Helper T cell (primary cell): ENCODE results near the gene EPC1.

DNA sequence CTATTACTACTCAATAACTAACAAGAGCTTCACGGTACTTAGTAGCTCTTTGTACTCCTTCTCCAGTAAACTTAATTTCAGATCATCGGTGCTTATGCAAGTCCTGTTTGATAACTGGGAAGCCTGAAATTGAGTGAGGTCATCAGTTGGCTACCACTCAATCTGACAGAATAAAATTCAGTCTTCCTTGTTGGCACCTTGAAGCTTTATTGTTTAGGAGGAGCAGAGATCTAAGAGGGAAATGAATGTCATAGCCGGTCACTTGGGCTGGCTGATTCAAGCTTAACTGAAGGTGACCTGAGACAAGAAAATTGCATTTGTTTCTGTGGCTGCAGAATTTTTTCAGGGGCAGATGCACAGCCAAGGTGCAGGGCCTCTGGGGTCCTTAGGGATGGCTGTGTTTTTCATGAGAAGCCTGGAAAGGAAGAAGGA, 84.8 kb upstream of the KIF5B start:
- PRO-cap, 2 experiments: no peak in any of the 2 experiments

GRCh38 chr10:32346760-32347920, at the start of gene EPC1:
TSS of gene EPC1 (minus strand) at chr10:32347158.
- PRO-cap, 2 experiments: peak in 2 of 2 experiments; most common plus-strand start chr10:32347259 (in 2); most common minus-strand start chr10:32347119 (in 2)

DNA sequence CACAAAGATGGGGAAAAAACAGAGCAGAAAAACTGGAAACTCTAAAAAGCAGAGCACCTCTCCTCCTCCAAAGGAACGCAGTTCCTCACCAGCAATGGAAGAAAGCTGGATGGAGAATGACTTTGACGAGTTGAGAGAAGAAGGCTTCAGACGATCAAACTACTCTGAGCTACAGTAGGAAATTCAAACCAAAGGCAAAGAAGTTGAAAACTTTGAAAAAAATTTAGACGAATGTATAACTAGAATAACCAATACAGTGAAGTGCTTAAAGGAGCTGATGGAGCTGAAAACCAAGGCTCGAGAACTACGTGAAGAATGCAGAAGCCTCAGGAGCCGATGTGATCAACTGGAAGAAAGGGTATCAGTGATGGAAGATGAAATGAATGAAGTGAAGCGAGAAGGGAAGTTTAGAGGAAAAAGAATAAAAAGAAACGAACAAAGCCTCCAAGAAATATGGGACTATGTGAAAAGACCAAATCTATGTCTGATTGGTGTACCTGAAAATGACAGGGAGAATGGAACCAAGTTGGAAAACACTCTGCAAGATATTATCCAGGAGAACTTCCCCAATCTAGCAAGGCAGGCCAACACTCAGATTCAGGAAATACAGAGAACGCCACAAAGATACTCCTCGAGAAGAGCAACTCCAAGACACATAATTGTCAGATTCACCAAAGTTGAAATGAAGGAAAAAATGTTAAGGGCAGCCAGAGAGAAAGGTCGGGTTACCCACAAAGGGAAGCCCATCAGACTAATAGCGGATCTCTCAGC, 114.0 kb downstream of the CCDC7 start:
- PRO-cap, 2 experiments: no peak in any of the 2 experiments

GRCh38 chr10:32926091-32926697, 31.8 kb downstream of the ITGB1 start:
- PRO-cap, 2 experiments: no peak in any of the 2 experiments

- PRO-cap, 2 experiments: no peak in any of the 2 experiments
Measured at GRCh38 chr10:32954864-32955823, 2.9 kb downstream of the ITGB1 start.

- PRO-cap, 2 experiments: peak in 2 of 2 experiments; most common minus-strand start chr10:32957951 (in 2)
Measured at GRCh38 chr10:32957819-32957984, 328 bp downstream of the ITGB1 start.

DNA sequence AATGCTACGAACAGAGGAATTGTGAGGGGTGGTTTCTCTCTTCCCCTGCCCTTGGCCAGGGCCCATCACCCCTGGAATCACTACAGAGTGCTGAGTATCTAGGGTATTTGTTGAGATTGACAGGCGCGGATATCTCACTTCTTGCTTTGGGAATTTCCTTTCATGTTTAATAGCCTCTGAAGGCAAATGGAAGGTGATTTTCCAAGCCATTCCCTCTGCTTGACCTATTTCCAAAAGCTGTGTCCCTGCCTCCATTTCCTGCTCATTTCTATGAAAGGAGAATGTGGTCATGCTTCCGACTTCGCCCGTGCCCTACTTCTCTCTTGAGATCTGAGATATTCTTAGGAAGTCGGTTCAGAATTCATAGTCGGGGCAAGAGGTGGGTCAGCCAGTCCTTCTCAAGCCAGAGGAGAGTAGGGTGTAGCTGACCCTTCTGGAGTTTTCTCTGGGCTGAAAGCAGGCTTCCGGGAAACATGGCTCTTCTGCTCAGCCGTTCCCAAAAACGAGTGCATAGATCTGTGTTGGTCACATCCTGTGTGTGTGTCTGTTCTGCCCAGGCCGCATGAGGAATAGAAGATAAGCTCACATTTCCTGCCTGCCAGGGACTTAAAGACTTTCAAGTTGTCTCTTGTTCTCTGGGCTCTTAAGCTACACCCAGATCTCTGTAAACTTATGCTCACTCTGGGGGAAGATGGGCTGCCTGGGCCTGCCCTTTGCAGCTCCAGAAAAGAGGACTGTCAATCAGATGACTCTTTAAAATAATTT, 168.0 kb upstream of the ITGB1 start:
- PRO-cap, 2 experiments: peak in 2 of 2 experiments; most common plus-strand start position 679 of the sequence (in 2); most common minus-strand start position 551 of the sequence (in 1)

DNA sequence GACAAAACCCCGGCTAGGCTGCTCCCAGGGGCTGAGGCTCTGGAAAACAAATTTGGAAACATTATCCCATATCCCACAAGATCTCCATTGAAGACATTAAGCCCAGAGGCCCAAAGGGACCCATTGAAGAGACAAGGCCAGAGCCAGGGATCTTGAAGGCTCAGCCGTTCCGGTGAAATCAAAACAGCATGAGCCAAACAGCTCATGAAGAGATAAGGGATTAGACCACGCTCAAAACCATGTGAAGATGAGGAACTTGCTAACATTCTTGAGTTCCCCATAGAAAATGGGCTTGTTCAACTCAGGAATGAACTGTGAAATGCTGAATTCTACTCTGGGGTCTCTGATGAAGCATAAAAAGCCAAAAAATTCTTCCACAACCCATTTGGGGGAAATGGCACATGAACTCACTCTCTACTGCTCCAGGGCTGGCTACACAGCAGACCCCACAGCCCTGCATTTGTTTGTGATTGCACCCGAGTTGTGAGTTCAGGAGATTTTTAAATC, 184.4 kb upstream of the ITGB1 start:
- PRO-cap, 2 experiments: no peak in any of the 2 experiments

DNA sequence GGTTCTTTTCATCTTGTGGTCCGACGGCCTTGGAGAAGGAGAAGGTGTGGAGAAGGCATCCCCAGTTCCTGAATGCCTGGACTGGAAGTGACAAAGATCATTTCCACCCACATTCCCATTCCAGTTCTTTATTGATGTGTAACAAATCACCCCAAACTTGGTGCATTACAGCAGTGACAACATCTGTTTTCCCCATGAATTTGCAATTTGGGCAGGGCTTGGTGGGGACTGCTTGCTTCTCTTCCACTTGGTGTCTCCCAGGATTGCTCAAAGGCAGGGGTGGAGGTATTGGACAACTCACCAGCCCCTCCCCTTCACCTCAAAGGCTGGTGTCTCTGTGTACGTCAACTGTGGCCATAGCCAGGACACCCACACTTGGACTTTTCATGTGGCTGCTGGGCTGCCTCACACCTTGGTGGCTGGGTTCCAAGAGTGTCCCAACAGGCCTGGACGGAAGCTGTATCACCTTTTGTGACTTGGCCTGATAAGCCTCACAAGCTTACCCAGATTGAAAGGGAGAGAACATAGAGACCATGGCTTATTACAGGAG, 187.4 kb upstream of the ITGB1 start:
- PRO-cap, 2 experiments: no peak in any of the 2 experiments

DNA sequence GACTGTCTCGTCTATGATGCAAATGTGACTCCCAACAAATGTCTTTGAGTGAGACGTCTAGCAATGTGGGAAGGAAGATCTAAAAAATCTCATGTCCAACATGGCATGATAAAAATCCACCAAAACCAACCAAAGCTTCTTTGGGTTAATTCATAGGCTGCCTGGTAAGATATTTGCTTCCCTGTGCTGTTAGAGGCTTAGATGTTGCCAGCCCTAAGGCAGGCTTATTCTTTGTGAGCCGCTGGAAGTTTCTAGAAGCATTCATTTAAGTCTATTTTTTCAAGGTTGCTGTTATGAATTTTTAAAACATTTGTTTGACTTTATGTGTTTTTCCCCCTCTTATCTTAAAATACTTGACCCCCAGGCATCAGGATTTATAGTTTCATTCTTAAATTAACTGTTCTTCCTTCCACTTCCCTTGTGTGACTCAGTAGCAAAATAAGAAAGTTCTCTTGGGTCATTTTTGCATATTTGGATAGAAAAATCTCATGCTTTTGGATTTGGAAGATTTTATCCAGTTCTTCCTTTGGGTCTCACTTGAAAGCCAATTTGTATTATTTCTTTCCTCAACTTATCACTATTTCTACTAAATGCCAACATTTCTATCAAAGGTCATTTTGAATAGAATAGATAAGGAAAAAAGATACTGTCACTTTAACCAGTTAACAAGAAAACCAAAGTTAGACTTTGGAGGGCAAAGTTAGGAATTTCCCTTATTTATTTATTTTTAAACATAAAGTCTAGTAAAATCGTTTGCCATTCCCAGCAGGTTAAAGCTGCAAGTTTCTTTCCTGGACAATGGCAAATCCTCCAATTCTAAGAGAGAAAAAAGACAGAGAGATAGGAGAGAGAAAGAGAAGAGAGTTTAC, 156.1 kb downstream of the NRP1 start:
- PRO-cap, 2 experiments: no peak in any of the 2 experiments

GRCh38 chr10:33198543-33199134, 135.8 kb downstream of the NRP1 start:
- PRO-cap, 2 experiments: no peak in any of the 2 experiments

DNA sequence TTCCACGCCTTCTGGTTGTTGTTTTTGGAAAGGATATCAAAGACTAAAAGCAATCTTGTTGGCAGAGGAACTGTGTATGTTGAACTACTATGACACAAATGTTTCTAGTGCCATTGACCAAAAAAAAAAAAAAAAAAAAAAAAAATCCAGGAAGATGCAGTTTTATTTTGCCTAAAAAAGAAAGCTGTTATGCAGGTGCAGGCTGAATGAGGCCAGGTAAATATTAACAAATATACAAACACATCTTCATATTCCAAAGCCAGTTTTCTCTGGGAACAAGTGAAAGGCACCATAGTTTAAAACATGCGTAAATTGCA, 73.6 kb downstream of the NRP1 start:
- PRO-cap, 2 experiments: no peak in any of the 2 experiments

DNA sequence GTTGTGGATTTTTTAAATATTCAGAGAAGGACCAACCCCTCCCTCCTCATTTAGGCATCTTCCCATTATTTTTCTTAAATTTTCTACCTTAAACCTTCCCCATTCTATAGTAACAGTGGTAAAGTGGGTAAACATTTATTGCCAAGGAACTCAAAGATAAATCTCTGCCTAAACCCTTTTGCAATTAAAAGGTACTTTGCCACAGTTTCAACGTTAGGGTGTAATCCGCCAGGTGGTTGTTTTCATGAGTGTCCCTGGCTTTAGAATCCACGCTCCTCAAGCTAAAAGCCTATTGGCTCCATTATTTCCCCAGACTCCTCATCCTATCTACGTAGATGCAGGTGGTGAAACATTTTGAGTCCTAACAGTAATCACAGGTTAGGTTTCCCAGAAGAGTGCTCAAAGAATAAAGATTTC, 60.5 kb downstream of the NRP1 start:
- PRO-cap, 2 experiments: no peak in any of the 2 experiments

- PRO-cap, 2 experiments: no peak in any of the 2 experiments
Measured at GRCh38 chr10:33332066-33332848, 2.2 kb downstream of the NRP1 start.

GRCh38 chr10:33800566-33800965, 466.1 kb upstream of the NRP1 start:
- PRO-cap, 2 experiments: no peak in any of the 2 experiments

DNA sequence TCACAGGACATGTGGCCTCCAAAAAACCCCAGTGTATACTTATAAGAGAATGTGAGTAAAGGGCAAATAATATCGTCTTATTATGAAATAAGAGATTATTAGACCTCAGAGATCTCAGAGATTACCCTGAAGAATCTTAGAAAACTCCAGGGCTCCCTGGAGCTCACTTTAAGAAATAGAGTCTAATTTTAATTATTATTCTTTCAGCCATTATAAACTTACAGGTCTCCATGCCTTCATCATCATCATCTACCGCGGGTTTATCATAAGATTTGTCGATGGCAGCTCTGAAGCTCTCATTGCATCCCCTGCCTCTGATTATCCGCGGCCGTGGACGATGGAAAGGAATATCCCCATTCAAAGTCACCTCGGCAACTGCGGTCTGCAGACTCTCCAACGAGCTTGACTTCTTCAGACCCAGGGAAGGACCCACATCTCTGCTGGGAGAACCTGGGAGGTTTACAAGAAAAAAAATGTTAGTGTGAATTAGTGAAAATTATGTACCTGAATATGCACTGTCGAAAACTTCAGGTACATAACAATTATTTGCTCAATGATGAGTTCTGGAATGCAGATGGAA, 484.1 kb downstream of the PARD3 start:
- PRO-cap, 2 experiments: no peak in any of the 2 experiments

DNA sequence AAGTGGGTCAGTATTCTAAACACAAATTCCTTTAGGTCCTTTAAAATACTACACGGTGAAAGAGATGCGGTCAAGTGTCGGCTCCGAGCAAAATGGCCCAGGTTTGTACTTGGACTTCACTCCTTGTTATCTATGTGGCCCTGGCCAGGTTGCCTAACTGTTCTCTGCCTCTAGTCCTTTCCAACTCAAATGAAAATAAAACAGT, 344.8 kb downstream of the PARD3 start:
- PRO-cap, 2 experiments: no peak in any of the 2 experiments

DNA sequence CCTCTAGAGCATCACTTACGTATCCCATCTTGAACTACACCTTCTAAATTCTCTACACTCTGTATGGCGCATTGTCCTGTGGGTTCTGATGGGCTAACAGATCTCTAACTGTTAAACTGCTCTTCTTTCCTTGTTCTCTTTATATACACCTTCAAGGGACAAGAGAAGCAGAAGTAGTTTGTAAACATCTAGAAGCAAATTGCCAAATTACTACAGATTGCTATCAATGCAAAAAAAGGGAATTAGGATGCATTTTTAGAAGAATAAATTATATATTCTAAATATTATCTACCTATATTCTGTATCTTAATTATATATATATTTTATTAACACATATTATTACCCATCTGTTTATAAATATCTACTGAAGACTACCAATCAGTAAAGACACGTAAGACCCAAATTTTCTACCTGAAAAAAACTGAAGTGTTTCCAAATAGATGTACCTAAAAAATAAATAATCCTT, 299.6 kb downstream of the PARD3 start:
- PRO-cap, 2 experiments: no peak in any of the 2 experiments

DNA sequence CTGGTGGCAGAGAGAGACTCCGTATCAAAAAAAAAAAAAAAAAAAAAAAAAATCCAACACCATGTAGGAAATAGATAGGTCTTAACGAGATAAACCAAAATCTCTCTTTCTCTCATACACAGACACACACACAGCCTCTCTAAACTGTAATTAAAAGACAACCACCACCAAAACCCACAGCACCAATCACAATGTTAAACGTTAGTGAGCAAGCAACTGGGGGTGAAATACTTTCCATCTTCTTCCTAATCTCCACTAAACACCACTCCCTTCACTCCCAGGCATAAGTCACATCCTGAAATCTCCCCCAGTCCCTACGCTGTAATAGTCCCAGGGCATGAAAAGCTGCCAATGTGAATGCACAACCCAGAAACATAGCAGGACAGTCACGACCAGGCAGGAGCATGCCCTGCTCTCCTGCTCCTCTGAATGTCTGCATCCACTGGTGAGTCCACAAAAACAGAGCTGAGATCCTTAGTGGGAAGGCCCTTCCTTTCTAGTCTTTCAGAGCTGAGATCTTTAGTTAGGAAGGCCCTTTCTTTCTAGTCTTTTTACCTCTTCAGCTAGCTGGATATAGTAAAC, 288.9 kb downstream of the PARD3 start:
- PRO-cap, 2 experiments: no peak in any of the 2 experiments

DNA sequence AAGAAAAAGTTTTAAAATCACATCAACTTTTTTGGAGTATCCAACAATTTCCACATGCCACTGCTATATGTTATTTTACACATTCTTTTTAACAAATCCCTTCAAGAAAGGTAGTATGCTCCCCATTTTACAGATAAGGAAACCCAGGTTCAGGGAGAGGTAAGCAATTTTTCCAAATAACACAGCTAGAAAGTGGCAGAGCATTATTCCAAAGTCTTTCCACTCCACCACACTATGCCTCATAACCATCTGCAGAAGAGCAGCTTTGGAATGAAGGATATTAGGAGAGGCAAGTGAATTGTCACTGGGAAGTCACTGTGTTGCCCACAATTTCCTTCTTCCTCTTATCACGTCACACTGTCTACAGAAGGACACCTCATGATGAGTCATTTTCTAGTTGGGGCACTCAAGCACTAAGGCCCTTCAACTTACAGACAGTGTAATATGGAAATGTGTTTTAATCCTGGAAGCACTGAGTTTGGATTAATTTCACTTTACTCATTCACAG, 56.8 kb downstream of the PARD3 start:
- PRO-cap, 2 experiments: no peak in any of the 2 experiments